ENCODE results near the genes SCNN1B and COG7.

- PRO-cap = no peak
These were observed 140.5 kb upstream of the HS3ST2 start for GRCh38 chr16:22673489-22673854.

GRCh38 chr16:22814578-22815356, 805 bp downstream of the HS3ST2 start:
- PRO-cap = no peak

GRCh38 chr16:23148194-23149124, 793 bp downstream of the USP31 start:
- PRO-cap = bidirectional peak, plus-strand start at chr16:23148808, minus-strand start at chr16:23148750

DNA sequence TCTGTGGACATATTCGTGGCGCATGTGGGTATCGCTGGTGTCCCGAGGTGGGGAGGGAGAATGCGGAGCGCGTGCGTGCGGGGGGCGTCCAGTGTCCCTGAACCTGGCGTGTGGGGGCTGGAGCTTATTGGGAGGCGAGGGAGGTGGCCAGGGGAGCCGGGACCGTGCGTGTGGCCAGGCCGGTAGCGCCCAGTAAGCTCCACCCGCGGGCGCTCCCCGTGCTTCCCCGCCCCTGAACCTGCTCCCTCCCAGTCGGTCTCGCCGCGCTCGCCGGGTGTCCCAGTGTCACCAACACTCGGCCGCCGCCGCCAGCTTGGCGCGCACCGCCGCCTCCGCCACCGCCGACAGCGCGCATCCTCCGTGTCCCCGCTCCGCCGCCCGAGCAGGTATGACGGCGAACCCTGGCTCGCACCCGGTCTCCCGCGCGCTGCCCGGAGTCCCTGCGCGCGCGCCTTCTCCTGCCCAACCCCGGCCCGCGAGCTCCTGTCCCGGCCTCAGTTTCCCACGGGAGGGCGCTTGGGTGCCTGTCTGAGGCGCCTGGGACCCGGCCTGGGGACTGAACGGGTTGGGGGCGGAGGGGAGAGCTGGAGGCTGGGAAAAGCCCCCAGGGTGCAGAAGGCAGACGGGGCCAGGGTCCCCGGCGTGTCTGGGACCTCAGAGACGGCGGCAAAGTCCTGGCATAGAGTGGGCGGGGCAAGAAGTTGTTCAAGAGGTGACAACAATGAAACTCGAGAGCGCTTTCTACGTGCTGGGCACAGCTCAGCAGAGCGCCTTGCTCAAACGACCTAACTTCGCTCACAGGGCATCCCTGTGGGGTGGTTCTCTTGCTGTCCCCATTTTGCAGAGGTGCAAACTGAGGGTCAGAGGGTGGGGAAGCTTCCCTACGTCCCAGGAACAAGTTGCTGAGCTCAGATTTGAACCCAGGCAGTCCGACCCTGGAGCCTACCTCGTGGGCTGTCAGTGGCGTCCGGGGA, at the start of gene SCNN1B:
SCNN1B (plus strand) TSS at position 251 of the 974 bp plus-strand sequence.
- PRO-cap = no peak

- PRO-cap = no peak
These were observed 68.1 kb downstream of the COG7 start for GRCh38 chr16:23384791-23385350.

DNA sequence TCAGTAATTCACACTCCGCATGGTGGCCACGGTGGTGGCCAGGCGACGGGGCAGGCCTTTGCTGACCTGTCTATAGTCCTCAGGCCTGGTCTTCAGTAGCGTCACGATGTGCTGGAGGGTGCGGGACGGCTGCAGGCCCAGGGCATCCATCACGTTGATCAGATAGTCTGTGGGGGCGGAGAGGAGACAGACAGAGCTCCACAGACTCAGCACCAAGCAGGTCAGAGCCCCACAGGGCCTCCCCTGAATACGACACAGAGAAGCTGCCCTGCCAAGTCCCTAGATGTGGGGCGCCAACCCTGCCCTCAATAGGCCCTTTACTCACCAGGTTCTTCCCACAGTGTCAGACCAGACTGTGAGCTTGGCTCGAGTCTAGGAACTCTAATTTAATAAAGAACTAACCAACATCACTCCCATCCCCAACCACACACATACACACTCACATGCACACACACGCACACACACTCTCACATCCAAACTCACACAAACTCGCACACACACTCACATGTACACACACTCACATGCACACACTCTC, 64.0 kb downstream of the COG7 start:
- PRO-cap = no peak

- PRO-cap = no peak
These were observed 28.5 kb downstream of the COG7 start for GRCh38 chr16:23424474-23424938.

DNA sequence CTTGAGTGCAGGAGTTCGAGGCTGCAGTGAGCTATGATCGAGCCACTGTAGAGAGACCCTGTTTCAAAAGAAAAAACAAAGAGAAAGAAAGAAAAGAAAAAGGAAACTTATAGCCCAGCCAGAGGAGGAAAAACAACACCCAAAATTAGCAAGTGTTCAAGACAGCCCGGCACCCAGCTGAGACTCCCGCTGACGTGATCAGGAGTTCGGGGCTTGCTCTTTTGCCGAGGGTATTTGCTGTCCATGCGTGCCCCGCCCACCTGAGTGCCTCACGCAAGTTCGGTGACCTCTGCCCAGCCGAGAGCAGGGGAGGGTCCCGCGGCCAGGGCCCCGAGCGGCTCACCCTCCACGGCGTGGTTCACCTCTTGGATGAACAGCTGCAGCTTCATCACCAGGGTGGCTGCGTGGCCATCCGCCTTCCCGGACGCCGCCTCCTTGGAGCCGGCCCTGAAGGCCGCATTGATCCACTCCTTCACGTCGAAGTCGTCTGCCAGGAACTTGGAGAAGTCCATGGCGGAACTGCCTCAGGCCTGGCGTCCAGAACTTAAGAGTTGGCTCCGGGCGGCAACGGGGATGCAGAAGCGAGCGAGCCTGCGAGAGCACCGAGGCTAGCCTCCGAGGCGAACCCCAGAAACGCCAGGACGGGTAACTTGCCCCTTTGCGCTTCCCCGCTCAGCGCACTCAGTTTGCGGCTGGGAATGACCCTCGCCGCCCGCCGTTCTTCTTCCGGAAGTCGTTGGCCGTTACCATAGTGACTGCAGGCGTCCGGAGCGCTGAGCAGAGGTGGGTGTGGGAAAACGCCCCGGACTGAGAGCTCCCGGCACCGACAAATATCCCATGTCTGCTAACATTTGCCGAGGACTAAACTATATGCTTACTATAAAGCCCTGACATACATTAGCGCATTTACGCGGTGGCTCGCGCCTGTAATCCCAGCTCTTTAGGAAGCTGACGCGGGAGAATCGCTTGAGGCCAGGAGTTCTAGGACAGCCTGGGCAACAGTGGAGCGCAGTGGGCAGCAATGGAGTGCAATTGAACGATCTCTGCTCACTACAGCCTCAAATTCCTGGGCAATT, at the start of gene COG7:
COG7 (minus strand) TSS at position 707 of the 1,076 bp plus-strand sequence.
- PRO-cap = bidirectional peak, plus-strand start at position 296 of the sequence, minus-strand start at position 196 of the sequence; bidirectional peak, plus-strand start at position 760 of the sequence, minus-strand start at position 688 of the sequence

DNA sequence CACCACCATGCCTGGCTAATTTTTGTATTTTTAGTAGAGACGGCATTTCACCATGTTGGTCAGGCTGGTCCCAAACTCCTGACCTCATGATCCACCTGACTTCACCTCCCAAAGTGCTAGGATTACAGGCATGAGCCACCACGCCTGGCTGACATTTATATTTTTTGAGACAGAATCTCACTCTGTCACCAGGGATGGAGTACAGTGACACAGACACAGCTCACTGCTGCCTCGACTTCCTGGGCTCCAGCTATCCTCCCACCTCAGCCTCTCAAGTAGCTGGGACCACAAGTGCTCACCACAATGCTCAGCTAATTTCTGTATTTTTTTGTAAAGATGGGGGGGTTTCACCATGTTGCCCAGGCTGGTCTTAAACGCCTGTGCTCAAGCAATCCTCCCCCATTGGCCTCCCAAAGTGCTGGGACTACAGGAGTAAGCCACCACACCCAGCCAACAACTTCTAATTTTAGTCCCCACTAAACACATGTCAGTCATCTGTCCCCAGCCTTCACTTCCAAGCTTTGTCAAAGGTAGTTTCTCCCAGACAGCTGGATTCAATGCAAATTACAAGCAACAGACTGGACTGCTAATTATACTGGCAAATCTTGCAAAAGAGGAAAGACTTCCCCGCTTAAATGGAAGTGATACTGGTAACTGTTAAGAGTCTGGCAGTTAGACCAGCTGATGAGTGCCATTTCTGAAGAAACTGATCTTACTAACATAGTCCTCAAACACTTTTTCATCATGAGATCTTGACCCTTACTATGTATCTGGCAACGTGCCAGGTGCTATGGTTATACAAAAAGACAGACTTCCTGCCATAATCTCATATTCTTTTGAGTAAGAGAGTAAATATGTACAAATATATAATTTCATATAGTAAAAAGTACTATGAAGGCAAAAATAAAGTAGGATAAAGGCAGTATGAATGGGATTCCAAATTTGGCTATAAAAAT, 8.0 kb upstream of the GGA2 start:
- PRO-cap = no peak

GRCh38 chr16:23694644-23695535, 16.2 kb downstream of the PLK1 start:
- PRO-cap = no peak

- PRO-cap = no peak
These were observed 3.7 kb downstream of the CHP2 start for GRCh38 chr16:23758433-23758956.

- PRO-cap = no peak
These were observed 37.5 kb downstream of the PRKCB start for GRCh38 chr16:23873035-23873985.

DNA sequence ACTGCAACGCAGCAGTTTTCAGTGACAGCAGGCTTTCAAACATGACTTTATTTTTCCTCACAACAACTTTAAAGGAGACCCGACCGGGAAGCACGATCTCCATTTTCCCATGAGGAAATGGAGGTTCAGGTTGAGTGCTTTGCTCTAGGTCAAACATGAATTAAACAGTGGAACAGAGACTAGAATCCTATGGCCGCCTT, 25.8 kb downstream of the CACNG3 start:
- PRO-cap = no peak

- PRO-cap = no peak
These were observed 29.3 kb downstream of the RBBP6 start for GRCh38 chr16:24568701-24569112.

- PRO-cap = no peak
These were observed 30.8 kb downstream of the RBBP6 start for GRCh38 chr16:24570178-24570571.

DNA sequence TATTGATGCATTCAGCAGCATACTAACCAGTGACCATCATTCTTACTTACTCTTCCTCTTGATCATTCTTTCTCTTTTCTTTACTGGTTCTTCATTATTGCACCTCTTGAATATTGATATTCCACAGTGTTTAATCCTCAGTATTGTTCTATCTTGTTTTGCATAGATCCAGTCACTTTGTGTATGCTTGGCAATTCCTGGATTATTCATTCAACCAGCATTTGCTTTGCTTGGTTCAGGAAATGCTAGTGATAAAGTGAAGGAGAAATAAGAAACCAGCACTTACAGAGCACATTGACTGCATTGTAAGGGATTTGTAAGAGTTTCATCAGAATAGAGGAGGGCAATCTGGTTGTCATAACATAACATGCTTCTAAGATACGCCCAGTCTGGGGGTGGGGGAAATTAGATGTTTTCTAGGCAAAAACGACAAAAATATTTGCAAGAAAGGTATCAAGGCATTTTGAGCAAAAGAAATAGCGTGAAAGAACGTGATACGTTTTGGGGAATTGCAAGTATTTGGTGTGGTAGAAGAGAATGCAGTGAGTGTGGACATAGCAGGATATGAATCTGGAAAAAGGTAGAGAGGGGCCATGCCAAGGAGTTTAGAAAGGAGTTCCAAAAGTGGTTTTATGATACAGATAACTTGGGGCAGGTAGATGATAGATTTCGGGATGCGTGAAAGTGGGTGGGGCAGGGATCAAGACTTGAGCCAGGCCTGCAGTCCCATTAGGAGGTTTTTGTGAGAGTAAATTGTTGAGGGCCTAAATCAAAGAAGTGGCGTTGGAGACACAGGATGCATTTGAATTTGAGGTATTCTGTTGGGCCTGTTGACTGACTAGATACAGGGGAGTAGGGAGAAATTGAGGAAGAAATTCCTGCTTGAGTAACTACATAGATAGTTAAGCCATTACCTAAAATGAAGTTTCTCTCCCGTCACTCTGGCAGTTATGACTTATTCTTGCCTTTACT, 40.5 kb downstream of the TNRC6A start:
- PRO-cap = no peak

DNA sequence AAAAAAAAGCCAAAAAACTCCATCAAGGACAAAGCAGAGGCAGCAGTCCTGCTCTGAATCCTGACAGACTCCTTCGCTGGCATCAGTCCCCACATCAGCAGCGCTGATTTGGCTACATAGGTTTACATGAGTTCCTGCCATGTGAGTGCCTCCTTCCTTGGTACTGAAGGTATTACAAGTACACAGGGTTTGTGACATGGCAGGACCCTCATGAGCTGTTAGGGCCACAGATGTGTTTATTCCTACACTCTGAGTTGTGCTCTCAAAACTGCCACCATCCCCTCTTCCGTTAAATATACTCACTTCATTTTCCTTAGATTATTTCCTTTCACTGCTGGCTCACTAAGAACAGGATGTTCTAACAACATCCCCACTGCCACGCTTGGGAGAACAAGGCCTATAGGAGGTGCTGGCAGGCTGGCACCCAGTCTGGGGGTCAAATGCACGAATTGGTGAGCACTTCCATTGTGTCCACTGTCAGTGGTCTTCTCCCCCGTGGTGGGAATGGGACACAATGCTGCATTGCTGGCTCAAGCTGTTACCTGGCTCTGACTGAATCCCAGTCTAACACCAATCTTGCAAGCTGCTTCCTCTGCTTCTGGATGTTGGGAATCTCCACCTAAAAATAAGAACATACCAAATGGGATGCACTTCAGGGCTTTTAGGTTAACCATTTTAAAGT, 47.2 kb downstream of the ARHGAP17 start:
- PRO-cap = no peak

DNA sequence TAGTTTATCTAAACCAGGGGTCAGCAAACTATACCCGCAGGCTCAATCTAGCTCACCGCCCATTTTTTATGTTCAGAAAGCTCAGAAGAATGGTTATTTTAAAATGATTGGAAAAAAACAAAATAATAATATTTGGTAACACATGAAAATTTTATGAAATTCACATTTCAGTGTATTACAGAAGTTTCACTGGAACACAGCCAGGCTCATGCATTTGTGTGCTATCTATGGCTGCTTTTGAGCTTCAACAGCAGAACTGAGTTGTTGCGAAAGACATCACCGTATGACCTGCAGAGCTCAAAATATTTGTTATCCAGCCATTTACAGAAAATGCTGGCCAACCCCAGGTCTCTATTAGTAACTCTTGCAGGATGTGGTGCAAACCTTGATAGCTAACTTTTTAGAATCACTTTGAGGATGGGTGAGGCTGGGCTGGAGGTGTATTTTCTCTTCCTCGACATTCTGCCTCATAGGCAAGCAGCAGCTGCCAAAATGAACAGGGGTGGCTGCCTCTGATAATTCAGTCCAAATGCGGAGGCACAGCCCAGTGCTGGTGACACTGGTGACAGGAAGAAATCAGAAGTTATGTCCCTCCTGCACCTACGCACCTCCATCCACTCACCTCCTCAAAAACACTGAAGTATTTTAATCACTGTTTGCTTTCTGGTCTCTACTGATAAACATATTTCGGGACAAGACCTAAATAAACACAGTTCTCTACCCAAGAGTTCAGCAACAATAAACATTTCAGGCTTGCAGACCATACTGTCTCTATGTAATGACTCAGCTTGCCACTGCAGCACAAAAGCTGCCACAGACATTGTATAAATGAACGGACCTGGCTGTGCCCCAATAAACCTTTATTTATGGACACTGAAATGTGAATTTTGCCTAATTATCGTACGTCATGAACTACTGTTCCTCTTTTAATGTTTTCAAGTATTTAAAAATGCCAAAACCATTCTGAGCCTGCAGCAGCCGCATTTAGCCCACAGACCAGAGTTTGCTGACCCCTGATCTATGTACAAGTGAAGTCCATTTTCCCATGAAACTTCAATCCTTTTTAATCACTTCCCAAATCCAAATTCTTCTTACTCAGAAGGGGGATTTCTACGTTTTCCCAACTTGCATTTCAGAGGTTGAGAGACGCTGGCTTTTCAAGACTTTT, 28.4 kb downstream of the ARHGAP17 start:
- PRO-cap = no peak

DNA sequence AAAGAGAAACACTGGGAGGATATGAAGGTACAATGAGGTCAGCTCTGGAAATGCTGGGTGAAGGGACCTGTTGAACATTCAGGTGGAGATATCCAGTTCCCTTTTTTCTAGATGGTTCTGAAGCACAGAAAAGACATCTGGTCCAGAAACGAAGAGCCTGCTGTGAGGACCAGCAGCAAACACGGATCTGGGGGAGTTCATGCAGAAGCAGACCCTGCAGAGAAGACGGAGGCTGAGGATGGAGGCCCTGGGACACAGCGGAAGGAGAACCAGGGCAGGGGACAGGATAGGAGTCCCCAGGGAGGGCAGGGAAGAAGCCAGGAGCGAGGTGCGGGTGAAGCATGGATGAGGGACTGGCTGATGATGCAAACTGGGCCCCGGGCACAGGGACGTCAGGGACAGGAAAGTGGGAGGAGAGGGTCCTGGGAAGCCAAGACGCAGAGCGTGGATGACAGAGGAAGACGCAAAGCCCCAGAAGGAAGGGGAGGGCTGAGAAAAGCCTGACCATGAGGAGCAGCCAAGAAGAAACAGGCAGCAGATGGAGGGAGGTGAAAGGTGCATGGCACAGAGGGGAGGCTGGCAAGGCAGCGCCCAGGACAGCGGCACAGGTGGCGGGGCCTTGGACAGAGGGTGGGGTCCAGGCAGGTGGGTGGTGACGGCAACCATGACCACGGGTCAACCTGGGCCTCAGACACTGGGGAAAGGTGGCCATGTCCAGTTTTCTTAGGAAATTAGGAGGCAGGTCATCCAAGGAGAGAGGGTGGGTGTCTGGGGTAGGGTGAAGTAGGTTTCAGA, 17.2 kb downstream of the ARHGAP17 start:
- PRO-cap = no peak

- PRO-cap = no peak
These were observed 2.0 kb upstream of the LCMT1 start for GRCh38 chr16:25109599-25109914.

All from Calu3 (cell line).